MCF 10A (cell line): ENCODE measurements around a stretch of chr12.

DNA sequence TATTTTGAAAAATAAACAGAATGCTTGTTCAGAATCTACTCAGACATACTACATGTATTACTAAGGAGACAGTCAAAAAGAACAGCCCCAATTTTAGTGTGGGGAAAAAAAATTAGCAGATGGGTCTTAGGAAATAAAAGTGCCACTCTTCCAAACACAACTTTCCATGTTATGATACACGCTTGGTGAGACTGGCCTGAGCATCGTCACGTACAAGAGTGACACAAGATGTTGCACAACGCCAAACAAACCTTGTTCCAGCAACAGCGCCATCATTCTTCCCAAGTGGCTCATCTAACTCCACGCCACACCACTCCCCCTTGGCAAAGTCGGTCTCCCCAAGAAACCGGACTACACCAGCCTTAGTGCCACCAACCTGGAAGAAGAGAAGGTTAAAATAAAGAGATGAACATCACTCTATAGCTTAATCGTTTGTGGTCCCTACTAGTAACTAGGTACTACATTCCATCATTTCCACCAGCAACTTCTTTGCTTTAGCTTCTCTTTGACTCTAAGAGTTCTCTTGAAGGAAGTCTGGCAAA is 58.7 kb downstream of the CLIP1 start:
- PRO-cap = no peak
- RRBS = no CpG with 5 or more reads among the region's 9 CpGs

- PRO-cap = bidirectional peak, plus-strand start at chr12:122423935, minus-strand start at chr12:122423684
- RRBS = no CpG with 5 or more reads among the region's 18 CpGs
Observed at GRCh38 chr12:122423204-122423796, 831 bp upstream of the CLIP1 start.

DNA sequence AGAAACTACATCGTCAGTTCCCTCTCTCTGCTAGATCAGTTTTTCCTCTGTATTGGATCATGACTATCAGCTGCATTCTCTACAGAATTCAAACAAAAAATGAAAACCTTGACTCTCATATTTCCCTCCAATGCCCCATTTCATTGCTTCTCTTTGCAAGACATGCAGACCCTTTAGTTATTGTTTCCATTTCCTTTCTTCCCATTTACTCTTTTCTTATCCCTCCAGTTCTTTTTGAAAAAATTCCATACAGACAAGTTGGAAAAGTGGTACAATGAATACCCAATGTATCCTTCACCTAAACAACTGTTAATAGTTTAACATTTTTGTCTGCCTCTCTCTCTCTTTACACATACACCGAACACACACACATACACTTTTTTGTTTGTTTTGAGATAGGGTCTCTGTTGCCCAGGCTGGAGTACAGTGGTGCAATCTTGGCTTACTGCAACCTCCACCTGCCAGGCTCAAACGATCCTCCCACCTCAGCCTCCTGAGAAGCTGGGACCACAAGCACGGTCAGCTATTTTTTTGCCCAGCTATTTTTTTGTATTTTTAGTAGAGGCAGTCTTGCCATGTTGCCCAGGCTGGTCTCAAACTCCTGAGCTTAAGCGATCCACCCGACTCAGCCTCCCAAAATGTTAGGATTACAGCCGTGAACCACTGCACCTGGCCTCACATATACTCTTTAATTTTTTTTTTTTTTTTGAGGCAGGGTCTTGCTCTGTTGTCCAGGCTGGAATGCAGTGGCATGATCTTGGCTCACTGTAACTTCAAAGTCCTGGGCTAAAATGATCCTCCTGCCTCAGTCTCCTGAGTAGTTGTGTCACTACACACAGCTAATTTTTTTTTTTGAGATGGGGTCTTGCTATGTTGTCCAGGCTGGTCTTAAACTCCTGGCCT is 16.8 kb downstream of the ZCCHC8 start:
- PRO-cap = no peak
- RRBS = no CpG with 5 or more reads among the region's 7 CpGs

DNA sequence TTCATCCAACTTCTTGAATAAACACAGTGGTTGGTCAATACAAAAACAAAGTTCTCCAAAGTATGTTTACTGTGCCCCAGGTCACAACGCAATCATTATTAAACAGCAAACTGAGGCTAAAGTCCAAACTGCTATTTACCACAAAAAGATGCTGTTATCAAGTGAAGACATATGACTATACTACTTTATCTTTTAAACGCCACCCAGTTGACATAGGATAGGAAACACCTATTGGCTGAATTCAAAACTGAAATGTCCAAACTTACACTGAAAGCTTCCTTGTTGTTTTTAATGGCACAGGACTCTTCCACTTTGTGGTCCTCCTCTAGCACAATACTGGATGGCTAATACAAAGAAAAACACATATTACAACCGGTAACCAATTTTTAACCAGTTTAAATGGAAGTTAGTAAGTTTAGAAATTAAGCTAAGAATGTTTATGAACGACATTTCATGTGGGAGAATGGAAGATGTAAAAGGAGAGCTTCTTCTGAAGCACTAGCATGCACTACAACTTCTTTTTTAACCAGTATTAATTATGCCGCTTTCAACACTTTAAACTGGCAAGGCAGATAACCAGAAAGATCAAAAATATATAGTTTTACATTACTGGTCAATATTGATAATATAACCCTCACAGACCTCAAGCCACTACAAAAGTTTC is 11.5 kb downstream of the ZCCHC8 start:
- PRO-cap = no peak
- RRBS = no CpG with 5 or more reads among the region's 5 CpGs

DNA sequence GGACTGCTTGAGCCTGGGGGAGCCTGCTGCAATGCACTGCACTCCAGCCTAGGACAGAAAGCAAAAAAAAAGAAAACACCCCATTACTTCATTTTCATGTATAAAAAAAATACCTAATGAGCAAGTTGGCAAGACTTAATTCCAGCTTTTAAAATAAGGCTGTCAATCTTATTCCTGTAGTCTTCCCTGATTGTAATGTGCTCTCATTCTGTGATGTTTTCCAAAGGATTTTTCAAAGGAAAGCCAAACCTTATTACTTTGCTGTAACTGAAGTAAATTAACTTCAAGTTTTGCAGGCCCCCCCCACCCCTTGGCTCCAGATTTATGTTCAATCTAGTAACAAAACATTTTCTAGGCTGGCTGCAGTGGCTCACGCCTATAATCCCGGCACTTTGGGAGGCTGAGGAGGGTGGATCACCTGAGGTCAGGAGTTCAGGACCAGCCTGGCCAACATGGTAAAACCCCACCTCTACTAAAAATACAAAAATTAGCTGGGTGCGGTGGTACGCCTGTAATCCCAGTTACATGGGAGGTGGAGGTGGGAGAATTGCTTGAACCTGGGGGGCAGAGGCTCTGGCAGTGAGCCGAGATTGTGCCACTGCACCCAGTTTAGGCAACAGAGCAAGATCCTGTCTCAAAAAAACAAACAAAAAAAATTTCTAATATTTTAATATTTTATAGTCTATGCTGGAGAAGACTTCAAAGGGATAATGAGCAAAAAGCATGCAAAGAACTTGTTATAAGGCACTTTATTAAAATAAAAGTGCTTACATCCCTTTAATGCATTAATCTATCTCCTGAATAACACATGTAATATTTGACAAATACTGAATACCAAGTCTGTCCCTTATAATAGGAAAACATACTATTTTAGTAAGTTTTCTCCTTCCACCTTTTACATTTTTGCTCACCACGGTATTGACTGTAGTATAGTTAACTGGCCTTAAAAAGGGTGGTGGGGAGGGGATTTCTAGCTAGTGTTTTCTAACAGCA is 3.6 kb upstream of the ZCCHC8 start:
- PRO-cap = no peak
- RRBS = no CpG with 5 or more reads among the region's 6 CpGs

- PRO-cap = no peak
- RRBS = no CpG with 5 or more reads among the region's 10 CpGs
Observed at GRCh38 chr12:122504985-122506021, 4.6 kb upstream of the ZCCHC8 start.

- PRO-cap = bidirectional peak, plus-strand start at chr12:122834748, minus-strand start at chr12:122834710
- RRBS = 0% methylated on average over 1 of the region's 22 CpGs
Observed at GRCh38 chr12:122834381-122835118, 707 bp upstream of the HIP1R start.

- PRO-cap = no peak
- RRBS = 88% methylated on average over 5 of the region's 32 CpGs
Observed at GRCh38 chr12:122849374-122850224, 14.3 kb downstream of the HIP1R start.

DNA sequence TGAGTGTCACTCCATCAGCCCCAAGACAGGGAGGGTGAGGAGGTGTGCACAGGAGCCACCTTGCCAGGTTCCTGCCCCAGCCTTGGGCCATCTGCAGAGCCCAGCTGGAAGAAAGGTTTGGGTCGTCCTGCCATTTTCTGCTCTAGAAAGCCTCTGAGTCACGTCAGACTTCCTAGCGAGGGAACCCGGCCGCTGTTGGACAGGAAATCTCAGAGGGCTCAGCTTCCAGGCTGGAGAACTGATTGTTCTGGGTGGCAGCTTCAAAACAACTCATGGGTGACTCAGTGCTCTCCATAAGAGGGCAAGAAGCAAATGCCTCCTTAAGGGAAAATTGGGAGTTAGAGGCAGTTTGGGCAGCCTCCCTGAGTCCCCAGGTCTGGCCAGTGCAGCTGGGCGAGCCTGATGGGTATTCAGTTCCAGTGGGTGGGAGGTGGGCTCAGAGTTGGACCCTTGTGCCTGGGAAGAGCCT is 16.6 kb downstream of the HIP1R start:
- PRO-cap = bidirectional peak, plus-strand start at position 319 of the sequence, minus-strand start at position 155 of the sequence
- RRBS = no CpG with 5 or more reads among the region's 6 CpGs

DNA sequence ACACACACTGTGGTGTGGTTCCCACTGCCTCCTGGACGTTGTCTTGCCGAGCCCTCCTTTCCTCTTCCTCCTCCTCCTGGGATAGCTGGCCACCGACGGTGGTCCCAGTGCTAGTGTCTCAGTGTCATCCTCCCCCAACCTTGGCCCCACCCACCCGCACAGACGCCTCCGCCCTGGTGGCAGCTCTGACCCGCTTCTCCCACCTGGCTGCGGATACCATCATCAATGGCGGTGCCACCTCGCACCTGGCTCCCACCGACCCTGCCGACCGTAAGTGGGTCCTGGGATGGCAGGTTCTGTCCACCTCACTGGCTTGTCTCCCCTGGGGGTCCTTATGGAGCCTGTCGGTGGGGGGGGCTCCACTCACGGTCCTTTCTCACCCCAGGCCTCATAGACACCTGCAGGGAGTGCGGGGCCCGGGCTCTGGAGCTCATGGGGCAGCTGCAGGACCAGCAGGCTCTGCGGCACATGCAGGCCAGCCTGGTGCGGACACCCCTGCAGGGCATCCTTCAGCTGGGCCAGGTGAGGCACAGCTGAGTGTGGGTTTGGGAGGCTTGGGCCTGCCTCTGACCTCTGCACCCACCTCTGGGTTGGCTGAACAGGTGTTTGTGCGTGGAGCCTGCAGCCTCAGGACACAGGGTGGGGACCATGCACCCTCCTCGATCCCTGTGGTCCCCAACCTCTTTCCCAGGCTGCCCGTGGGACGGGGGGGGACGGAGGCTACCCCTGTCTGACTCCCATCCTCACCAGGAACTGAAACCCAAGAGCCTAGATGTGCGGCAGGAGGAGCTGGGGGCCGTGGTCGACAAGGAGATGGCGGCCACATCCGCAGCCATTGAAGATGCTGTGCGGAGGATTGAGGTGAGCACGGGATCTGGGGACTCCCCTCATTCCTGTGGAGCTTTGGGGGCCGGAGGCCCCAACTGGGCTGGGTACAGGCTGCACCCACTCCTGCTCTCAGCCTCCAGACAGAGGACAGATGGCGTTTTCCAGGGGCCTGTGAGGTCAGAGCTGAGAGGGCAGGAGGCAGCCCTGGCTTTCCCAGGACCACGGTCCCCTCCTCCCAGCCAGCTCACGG is 23.8 kb downstream of the HIP1R start:
- PRO-cap = no peak
- RRBS = no CpG with 5 or more reads among the region's 36 CpGs

GRCh38 chr12:122894328-122895014 is 1.5 kb downstream of the VPS37B start:
- PRO-cap = no peak
- RRBS = no CpG with 5 or more reads among the region's 9 CpGs

DNA sequence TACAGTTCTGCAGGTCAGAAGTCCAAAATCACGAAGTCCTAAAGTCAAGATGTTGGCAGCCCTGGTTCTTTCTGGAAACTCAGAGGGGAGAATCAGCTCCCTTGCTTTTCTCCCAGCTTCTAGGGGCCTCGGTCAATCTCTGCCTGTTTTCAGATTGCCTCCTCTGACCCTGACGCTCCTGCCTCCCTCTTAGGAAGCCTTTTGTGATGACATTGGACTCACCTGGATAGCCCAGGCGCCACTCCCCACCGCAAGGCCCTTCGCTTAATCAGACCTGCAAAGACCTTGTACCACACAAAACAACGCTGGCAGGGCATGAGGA is 7.6 kb upstream of the VPS37B start:
- PRO-cap = no peak
- RRBS = no CpG with 5 or more reads among the region's 7 CpGs

- PRO-cap = no peak
- RRBS = no CpG with 5 or more reads among the region's 6 CpGs
Observed at GRCh38 chr12:122917534-122918002, 21.6 kb upstream of the VPS37B start.

DNA sequence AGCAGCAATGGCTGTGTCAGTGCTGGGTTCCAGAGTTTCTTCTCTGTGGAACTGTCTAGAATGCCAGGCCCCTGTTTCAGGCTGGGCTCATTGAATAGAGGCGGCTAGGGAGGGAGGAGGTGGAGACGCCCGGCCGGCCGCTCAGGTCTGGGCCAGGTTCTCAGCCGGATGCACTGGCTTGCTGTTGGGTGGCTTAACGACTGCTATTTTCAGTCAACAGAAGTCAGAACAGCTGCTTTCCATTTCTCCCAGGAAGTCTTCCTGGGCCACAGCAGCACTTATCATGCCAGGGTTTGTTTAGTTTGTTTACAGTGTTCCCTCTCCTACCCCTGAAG is 26.0 kb upstream of the VPS37B start:
- PRO-cap = no peak
- RRBS = no CpG with 5 or more reads among the region's 7 CpGs

DNA sequence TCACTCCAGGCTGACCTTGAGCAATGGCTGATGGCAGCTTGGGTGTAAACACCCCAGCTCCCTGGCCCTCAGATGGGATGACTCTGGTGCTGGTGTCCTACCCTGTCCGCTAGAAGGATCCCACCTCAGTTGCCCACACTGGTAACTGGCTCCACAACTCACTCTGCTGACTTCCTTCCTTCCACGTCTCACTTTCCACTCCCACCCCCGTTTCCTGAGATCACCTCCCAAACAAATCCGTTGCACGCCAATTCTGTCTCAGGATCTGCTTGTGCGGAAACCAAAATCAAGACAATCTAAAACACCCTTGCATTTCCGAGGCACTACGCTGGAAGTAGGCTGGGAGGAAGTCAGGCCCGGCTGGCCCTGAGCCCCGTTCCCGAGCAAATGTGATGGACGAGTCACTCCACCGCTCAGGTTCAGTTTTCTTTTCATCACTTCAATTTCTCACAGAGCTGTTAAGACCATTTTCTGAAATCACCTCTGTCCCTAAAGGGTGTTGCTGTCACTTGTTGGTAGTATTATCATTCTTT is 23.1 kb downstream of the ABCB9 start:
- PRO-cap = no peak
- RRBS = no CpG with 5 or more reads among the region's 13 CpGs

DNA sequence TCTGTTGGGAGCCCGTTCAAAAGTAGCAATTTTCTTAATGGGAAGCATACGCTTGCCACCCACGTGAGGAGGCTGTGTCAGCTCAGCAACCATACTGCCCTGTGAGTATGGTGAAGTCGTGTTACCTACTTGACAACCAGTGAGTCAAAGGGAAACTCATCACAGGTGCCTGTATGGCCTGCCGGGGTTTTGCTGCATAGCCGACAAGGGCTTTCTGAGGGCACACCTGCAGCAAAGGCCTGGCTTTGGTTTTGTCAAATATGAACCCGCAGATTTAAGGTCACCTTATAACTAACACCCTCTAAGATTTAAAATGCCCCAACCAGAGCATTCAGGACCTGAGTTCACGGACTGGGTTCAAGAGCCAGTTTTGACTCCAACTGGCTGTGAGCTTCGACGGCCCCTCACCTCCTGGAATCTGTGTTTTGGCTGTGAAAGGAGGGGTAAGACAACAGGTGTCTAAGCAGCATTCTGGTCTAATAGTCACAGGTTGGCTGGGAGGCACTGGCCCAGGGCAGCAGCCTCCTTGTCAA is 30.9 kb downstream of the PITPNM2 start:
- PRO-cap = no peak
- RRBS = no CpG with 5 or more reads among the region's 10 CpGs

DNA sequence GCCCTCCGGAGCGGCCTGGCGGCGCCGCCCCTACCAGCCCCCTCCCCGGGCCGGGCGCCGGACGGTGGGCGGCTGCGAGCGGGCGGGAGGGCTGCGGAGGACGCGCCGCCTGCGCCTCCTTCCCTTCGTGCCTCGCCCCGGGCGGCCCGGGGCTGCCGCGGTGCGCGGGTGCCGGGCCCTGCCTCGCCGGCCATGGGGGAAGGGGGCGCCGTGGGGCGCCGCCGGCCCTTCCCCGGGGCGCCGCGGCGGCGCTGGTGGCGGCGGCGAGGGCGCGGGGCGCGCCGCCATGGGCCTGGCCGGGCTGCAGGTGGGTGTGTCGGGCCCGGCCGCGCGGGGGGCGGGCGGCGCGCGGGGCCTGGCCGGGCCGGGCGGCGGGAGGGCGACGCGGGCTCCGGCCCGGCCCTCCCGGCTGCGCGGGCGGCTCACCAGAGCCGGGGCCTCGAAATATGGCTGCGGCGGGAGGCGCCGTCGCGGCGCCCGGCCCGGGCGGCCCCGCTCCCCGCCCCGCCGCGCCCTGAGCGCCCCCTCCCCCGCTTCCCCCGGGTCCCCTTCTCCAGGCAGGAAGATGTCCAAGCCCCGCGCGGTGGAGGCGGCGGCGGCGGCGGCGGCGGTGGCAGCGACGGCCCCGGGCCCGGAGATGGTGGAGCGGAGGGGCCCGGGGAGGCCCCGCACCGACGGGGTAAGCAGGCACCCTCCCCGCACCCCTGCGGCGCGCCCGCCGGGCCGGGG is 5.1 kb downstream of the KMT5A start:
- PRO-cap = bidirectional peak, plus-strand start at position 33 of the sequence, minus-strand start outside the sequence
- RRBS = 2% methylated on average over 61 of the region's 120 CpGs

DNA sequence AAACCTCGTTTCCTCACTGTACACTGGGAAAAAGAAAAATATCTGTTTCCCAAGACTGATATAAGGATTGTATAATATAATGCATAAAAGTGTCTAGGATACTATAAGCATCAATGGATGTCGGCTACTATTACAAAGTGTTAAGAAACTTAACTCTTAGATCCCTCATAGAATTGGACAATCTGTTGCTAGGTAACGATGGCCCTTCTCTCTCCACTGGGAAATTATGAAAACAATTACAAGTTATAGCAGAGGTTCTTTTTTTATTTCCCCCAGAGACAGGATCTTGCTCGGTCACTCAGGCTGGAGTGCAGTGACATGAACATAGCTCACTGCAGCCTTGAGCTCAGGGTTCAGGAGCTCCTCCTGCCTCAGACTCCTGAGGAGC is 8.1 kb upstream of the RILPL2 start:
- PRO-cap = no peak
- RRBS = no CpG with 5 or more reads among the region's 4 CpGs

GRCh38 chr12:123971461-123972156 is 1.0 kb downstream of the CCDC92 start:
- PRO-cap = no peak
- RRBS = 2% methylated on average over 13 of the region's 34 CpGs

DNA sequence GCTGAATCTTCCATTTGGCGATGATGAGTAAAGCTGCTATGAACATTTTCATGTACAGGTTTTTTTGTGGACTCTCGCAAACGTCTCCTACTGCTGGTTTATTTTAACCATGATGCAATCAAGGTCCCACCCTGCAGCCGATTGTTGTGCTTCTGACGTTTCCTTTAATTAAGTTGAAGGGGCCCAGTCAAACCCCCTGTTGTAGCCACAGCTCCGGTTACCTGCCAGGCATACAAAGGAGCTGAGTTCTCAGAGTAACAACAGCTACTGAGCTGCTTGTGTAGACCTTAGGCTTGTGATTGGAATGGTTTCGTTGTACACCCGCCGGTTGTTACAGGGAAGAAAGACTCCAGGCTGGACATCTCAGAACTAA is 63.3 kb downstream of the ZNF664 start:
- PRO-cap = no peak
- RRBS = no CpG with 5 or more reads among the region's 9 CpGs